Bronchial lymph node (tissue), 1 donor: ENCODE data around the genes FAM124B and DAW1.

GRCh38 chr2:224401608-224402363, at the start of gene FAM124B:
Gene FAM124B, minus strand, starts transcription at chr2:224402107.
- PRO-cap: unidirectional peak, minus-strand start at chr2:224401947; unidirectional peak, minus-strand start at chr2:224402034; unidirectional peak, minus-strand start at chr2:224402200

GRCh38 chr2:224481875-224482333, 80.0 kb upstream of the FAM124B start:
- PRO-cap: no peak

GRCh38 chr2:224564598-224565178, 20.5 kb downstream of the CUL3 start:
- PRO-cap: no peak

- PRO-cap: no peak
These were observed 46.9 kb upstream of the CCDC195 start for GRCh38 chr2:224763114-224763508.

DNA sequence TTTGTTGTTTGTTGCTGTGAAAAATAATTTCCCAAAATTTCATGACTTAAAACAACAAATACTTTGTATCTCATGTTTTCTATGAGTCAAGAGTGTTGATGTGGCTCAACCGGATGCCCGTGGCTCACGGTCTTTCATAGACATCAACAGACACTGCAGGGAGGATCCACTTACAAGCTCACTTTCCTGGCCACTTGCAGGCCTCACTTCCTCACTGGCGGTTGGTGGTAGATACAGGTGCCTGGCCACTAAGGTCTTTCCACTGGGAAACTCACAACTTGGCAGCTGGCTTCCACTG, 662.9 kb downstream of the IRS1 start:
- PRO-cap: no peak

DNA sequence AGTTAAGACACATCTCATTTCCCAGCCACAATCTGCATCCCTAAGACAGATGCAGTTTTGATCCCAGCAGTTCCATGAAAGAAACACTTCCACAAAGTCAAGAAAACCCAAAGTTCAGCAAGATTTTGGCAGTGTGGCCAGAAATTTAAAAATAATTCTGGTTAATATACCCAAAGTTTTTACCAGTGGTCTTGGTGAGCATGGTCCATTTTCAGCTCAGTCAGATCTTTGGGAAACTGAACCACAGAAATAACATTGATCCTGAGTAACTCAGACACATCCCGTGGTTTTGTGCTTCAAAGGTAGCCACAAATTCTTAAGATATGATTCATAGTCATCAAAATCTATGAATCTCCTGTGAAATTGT, 147.4 kb downstream of the IRS1 start:
- PRO-cap: no peak

DNA sequence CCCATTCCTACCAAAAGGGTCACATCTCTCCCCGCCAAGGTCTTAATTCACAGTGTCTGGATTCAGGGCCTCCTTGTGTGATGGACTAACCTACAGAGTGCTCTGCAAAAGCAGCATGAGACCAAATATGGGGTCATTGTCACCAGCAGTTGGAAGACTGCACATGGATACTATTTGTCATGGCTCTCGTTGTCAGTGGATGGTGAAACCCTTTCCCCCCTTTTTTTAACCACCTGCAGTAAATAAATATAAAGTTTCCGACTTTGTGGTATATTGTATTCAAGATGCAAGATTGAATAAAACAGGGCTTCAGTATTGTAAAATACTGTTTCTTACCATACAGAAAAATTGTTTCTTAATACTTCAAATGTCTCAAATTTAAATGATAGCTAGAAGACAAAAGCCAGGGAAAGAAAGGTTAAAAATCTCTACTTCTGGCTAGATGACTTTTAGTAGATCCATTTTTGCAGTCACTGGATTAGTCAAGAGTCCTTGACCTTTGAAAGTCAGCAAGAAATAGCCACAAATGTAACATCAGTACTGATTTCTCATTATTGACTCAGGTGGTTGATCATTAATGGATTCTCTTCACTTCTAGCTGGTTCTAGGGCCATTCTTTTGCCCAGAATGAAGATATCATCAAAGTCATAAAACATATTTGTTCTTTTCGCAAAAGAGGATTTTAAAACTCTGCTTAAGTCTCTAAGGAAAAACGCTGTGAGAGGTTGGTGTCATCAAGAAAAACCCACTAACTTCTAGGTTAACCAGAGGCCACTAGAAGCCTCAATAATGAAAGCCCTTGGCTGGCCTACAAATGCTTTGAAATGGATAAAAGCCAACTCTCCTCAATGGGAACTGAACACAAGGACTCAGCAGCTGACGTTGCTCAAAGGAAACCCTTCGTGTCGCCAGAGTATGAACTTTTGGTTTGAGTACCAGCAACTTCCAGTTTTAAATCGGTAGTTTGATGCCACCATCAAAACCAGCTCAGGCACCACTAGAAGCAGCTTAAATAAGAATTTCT, 66.5 kb downstream of the IRS1 start:
- PRO-cap: no peak

- PRO-cap: no peak
These were observed 60.8 kb downstream of the IRS1 start for GRCh38 chr2:226738514-226739472.

GRCh38 chr2:226767565-226768040, 32.0 kb downstream of the IRS1 start:
- PRO-cap: no peak

GRCh38 chr2:226797538-226798033, 2.0 kb downstream of the IRS1 start:
- PRO-cap: no peak

DNA sequence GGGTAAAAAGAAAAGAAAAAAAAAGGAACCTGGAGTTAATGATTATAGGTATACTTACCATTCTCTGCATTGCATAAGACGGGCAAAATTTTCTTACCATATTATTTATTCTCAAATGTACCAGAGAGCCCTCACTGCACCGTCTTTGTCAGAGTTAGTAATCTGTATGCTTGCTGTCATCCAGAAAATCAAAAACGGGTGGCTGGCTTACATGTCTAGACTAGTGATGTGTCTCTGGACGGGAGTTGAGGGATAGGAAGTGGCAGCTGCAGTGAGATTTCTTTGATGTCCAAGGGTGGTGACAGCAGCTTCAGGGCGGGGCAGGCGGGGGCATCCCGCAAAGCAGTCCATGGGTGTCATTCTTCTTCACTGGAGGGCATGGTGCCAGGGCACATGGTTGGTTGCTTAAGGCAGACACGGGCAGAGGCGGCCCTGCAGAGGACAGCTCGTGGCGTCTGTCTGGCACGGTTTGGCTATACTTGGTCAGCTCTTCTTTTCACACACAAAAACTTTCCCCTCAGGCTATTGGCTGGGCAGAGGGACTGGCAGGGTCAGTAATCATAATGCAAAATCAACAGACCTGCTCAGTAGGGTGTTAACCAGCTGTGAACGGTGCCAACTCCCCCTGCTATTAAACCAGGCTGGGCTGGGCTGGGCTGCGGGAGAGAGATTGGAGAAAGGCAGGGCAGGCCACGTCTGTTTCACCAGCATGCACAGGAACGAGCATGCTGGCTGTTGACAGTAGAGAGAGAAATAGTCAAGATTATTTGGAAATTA, 63.7 kb downstream of the COL4A3 start:
- PRO-cap: no peak

DNA sequence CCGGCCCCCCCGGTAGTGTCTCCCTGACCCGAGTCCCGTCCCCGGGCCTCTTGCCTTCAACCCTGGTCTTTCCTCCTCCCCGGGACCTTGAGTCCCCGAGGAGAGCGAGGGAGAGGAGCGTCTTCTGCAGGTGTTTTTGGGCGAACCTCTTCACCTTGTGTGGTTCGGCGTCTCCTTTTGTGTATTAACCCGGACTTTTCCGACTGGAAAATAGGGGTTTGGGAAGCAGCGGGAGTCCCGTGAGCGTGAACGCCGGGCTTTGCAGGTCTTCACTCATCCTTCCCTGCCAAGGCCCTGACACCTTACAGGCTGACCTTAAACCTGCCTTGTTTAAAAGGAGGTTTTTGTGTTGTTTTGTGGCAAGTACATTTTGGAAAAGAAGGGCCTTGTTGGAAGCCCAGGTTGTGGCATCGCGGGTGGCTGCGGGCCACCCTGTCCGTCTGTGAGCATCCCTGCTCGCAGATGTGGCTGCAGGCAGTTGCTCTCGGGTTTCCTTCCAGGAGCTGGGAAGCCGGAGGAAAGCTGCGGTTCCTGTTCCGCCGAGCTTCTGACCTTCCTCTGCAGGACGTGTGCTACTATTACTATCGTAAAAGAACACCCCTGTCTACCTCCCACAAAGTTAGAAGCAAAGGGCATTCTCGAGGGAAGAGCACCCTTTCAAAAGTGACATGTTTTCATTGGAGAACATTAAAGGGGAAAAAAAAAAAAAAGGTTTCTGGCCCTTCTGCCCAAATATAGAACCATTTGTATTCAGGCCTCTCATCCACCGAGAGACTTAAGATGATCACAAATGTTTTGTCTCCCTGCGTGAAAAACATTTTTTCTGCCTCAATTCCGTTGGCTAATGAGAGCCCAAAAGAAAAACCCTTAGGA, 716 bp downstream of the MFF start:
- PRO-cap: unidirectional peak, minus-strand start at position 466 of the sequence; unidirectional peak, minus-strand start at position 549 of the sequence

- PRO-cap: unidirectional peak, minus-strand start at chr2:227413423
These were observed 25.4 kb upstream of the SCYGR1 start for GRCh38 chr2:227413040-227413704.

GRCh38 chr2:227414637-227415272, 27.0 kb upstream of the SCYGR1 start:
- PRO-cap: no peak

GRCh38 chr2:227416015-227416631, 28.4 kb upstream of the SCYGR1 start:
- PRO-cap: no peak

GRCh38 chr2:227751852-227752145, 6.1 kb downstream of the SCYGR8 start:
- PRO-cap: no peak

GRCh38 chr2:227863114-227863706, 8.2 kb upstream of the DAW1 start:
- PRO-cap: no peak

GRCh38 chr2:227871200-227872204, at the start of gene DAW1:
Gene DAW1, plus strand, starts transcription at chr2:227871631.
- PRO-cap: no peak

GRCh38 chr2:229075699-229076529, 195.2 kb downstream of the PID1 start:
- PRO-cap: no peak

- PRO-cap: no peak
These were observed 166.5 kb downstream of the PID1 start for GRCh38 chr2:229104531-229105061.